Endothelial cell of umbilical vein (primary cell): ENCODE measurements around a stretch of chr13.

- PRO-cap = no peak
CAGE:
- cytosol, long polyA minus RNA = no peak
- cytosol, long polyA plus RNA = no peak
- long polyA plus RNA = no peak
- nucleus, long polyA minus RNA = no peak
- nucleus, long polyA plus RNA = no peak
Measured at GRCh38 chr13:42990397-42991214, 1.4 kb downstream of the EPSTI1 start.

DNA sequence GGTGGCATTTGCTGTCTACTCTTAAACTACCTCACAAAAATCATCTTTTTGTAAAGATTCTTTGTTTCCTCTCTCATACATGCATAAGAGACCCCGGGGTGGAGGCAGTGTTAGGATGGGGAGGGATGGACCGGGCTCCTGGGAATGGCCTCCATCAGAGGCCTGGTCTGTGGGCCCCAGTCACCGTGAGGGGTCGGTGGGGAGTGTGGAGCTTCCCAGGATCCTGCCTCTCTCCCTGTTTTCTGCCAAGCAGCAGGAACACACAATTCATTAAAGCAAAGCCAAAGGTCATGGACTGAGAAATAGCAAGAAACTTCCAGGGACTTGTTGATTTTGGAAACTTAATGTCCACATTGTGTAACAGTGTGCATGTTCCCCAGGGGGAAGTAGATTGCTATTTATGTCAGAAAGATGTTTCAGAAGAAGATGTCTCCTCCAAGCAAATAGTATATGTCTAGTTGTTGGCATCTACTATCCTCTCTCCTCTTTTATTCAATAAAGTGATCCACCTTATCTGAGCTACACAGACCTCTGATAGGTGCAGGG lies 241.3 kb downstream of the ENOX1 start:
- PRO-cap = no peak
CAGE:
- cytosol, long polyA minus RNA = no peak
- cytosol, long polyA plus RNA = no peak
- long polyA plus RNA = no peak
- nucleus, long polyA minus RNA = no peak
- nucleus, long polyA plus RNA = no peak

DNA sequence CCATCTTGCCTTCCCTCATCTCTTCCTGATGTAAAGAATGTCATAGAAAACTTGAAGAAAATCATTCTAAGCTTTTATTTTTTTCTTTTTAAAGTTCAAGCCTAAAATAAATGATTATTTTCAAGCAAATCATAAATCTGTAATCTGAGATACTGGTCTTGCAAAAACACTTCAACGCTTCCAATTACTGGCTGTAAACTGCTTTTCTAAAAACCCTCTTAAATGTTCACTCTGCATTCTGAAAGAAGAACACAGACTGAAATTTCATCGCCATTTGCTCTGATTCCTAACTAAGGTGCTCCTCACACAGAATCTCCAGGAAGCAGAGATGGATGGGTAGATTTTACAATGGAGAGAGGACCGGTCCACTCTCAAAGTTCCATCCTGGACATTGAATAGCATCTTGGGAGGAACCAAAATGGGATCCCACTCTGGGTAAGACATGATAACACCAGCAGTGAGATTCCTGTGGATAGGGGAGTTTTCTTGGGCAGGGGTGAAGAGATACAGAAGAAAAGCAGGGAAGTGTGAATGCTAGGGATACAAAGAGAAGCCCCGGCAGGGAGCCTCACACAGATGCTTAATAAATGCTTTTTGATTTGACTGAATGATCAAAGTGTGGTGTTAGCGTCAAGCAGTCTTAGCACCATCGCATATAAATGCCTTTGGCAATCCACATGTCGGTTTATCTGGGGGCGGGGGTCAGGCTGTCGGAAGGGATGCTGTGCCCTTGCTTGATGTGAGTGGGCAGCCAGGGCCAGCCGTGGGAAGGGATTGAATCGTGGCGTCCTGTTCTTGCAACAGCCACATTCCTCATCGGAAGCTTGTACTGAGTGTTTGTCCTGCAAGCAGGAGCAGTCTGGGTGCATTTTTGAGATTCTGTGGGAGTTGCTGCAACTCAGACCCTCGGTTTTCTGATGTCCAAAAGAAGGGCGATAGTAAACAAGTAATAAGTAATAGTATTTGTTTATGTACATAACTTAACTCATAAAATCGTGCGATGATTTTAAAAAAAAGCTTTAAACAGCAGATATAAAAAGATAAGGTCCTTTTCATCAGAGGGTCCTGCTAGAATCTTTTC lies 108.4 kb downstream of the SMIM2 start:
- PRO-cap = no peak
CAGE:
- cytosol, long polyA minus RNA = no peak
- cytosol, long polyA plus RNA = no peak
- long polyA plus RNA = no peak
- nucleus, long polyA minus RNA = no peak
- nucleus, long polyA plus RNA = no peak

DNA sequence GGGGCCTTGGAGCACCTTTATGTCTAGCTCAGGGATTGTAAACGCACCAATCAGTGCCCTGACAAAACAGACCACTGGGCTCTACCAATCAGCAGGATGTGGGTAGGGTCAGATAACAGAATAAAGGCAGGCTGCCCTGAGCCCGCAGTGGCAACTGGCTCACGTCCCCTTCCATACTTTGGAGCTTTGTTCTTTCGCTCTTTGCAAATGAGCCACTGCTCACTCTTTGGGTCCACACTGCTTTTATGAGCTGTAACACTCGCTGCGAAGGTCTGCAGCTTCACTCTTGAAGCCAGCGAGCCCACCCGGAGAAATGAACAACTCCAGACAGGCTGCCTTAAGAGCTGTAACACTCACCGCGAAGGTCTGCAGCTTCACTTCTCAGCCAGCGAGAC lies 40.6 kb downstream of the SERP2 start:
- PRO-cap = no peak
CAGE:
- cytosol, long polyA minus RNA = no peak
- cytosol, long polyA plus RNA = no peak
- long polyA plus RNA = no peak
- nucleus, long polyA minus RNA = no peak
- nucleus, long polyA plus RNA = no peak

DNA sequence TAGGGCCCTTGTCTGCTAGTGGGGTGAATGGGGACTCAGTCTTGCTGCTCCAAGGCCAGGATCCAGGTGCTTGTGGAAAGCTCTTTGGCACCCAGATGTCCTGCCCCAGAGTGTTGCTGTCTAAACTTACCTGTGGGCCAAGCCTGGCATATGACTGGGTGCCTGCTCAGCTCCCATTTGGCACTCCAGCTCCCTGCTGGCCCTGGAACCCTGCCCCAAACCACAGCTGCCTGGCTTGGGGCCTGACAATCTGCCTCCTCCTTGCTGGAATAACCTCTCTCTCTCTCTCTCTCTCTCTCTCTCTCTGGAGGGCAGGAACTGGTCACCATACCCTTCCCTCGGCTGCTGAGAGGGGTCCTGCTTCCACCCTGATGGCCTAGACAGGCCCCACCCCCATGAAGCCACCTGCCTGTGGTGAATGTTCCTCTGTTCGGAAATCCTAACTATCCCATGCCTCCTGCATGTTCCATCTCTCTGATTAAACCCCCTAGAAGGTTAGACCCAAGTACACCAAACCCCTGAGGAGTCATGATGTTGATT lies 158.3 kb upstream of the TSC22D1 start:
- PRO-cap = no peak
CAGE:
- cytosol, long polyA minus RNA = no peak
- cytosol, long polyA plus RNA = no peak
- long polyA plus RNA = no peak
- nucleus, long polyA minus RNA = no peak
- nucleus, long polyA plus RNA = no peak

GRCh38 chr13:44918878-44919203 lies 70.4 kb downstream of the NUFIP1 start:
- PRO-cap = no peak
CAGE:
- cytosol, long polyA minus RNA = no peak
- cytosol, long polyA plus RNA = no peak
- long polyA plus RNA = no peak
- nucleus, long polyA minus RNA = no peak
- nucleus, long polyA plus RNA = no peak

DNA sequence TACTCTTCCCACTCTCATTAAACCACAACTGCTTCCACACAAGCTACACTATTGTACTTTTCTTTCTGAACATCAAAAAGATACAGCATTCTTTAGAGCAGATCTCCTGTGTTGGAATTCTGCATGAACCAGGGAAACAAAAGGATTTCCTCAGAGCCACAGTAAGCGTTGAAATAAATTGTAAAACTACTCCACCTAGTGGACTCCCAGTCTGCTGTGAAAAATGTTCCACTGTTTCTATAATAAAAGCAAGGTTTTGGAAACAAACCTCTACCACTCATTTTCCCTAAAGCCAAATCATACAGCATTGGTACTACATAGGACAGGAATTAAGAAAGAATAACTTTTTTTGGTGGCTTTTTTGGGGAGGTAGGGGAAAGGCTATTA lies 19.4 kb downstream of the NUFIP1 start:
- PRO-cap = no peak
CAGE:
- cytosol, long polyA minus RNA = no peak
- cytosol, long polyA plus RNA = no peak
- long polyA plus RNA = no peak
- nucleus, long polyA minus RNA = no peak
- nucleus, long polyA plus RNA = no peak

DNA sequence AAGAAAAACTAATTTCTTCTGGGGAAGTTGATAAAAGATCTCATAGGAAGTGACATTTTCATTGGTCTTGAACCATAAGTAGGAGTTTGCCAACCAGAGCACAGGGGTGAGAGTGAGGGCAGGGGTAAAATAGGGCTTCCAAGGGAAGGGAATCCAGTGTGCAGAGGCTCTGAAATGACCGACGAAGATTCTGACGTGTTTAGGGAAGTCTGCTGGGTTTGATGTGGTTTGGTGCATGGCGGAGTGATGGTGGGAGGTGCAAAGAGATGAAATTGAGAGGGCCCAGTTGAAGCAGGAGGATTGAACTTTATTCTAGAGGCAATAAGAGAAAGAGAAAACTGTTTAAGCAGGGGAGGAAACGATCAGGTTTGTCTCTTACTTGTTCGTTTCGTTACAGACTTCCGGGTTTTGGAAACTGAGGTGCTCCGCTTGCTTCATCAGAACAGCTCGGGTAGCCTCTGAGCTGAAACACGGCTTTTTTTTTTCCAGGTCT lies 659 bp upstream of the GTF2F2 start:
- PRO-cap = no peak
CAGE:
- cytosol, long polyA minus RNA = no peak
- cytosol, long polyA plus RNA = no peak
- long polyA plus RNA = no peak
- nucleus, long polyA minus RNA = no peak
- nucleus, long polyA plus RNA = no peak

DNA sequence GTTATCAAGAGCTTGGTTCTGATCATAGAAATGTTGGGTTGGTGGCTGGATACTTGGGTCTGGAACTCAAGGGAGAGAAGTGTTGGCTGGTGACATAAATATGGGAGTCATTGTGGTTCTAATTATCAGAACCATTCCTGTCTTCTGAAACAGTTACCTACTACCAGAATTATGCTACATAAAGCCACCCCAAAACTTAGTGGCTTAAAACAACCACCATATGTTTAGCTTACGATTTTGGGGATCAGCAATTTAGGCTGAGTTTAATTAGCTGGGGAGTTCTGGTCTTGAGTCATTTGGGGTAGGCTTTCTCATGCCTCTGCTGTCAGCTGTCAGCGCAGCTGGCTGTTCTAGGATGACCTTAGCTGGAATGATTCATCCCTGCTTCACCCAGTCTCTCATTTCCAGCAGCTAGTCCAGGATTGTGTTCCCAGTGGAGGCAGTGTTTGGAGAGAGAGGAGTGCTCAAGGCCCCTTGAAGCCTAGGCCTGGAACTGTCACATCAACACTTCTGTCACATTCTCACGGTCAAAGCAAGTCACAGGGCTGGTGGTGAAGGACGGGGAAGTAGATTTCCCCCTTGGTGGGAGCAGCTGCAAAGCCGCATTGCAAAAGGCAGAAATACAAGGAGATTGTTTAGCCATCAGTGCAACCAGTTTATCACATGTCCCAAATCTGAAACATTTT lies 15.3 kb downstream of the TPT1 start:
- PRO-cap = no peak
CAGE:
- cytosol, long polyA minus RNA = no peak
- cytosol, long polyA plus RNA = no peak
- long polyA plus RNA = no peak
- nucleus, long polyA minus RNA = no peak
- nucleus, long polyA plus RNA = no peak

GRCh38 chr13:45339378-45339703 lies 1.6 kb downstream of the TPT1 start:
- PRO-cap = no peak
CAGE:
- cytosol, long polyA minus RNA = no peak
- cytosol, long polyA plus RNA = start-site peak on the minus strand at chr13:45339593-45339602, 199 and 203 reads in 2 replicates
- long polyA plus RNA = no peak
- nucleus, long polyA minus RNA = no peak
- nucleus, long polyA plus RNA = no peak

- PRO-cap = no peak
CAGE:
- cytosol, long polyA minus RNA = no peak
- cytosol, long polyA plus RNA = no peak
- long polyA plus RNA = no peak
- nucleus, long polyA minus RNA = no peak
- nucleus, long polyA plus RNA = no peak
Measured at GRCh38 chr13:45367991-45368490, 27.1 kb upstream of the TPT1 start.

DNA sequence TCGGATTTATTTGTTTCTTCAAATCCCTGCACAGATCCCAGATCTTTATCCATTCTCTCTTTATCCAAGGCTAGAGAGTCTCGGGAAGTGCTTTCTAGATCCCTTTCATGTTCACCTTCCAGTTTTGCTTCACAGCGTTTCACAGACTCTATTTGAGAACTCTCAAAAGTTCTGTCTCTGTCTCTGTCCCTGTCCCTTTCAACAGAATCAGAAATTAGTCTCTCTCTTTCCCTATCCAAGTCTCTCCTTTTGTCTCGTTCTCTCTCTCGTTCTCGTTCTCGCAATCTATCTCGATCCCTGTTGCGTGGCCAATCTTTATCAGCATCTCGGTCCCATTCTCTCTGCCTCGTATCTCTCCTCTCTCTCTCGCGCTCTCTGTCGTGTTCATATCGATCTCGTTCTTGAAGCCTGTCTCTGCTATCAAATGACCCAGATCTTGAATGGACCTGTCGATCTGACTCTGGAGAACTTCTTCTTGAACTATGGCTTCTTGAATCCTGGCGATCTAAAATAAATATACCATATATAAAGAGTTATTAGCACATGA lies 84.9 kb downstream of the ZC3H13 start:
- PRO-cap = no peak
CAGE:
- cytosol, long polyA minus RNA = no peak
- cytosol, long polyA plus RNA = no peak
- long polyA plus RNA = no peak
- nucleus, long polyA minus RNA = no peak
- nucleus, long polyA plus RNA = no peak

DNA sequence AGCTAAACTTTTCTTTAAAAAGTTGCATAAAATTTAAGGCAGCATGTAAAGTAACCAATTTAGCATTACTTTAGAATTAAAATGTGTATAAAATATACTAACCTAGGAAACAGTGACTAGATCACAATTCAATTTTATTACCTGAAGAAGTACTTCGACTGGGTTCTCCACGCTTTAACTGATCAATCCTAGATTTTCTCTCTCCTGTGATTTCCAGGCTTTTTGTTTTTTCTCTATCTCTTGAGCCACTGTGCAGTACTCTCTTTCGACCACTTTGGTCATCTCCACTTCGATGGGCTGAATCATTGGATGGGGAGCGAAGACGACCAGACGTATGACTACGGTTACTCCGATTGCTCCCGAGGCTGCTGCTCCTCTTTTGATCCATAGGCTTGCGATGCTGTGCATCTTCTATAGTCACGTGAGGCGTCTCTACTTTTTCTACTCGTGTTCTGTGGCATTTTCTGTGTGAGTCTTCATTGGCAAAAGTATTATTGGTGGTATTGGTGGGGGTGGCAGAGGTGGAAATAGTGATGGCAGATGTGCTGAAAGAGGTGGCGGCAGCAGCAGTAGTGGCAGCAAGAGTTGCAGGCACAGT lies 83.8 kb downstream of the ZC3H13 start:
- PRO-cap = no peak
CAGE:
- cytosol, long polyA minus RNA = no peak
- cytosol, long polyA plus RNA = no peak
- long polyA plus RNA = no peak
- nucleus, long polyA minus RNA = no peak
- nucleus, long polyA plus RNA = no peak

DNA sequence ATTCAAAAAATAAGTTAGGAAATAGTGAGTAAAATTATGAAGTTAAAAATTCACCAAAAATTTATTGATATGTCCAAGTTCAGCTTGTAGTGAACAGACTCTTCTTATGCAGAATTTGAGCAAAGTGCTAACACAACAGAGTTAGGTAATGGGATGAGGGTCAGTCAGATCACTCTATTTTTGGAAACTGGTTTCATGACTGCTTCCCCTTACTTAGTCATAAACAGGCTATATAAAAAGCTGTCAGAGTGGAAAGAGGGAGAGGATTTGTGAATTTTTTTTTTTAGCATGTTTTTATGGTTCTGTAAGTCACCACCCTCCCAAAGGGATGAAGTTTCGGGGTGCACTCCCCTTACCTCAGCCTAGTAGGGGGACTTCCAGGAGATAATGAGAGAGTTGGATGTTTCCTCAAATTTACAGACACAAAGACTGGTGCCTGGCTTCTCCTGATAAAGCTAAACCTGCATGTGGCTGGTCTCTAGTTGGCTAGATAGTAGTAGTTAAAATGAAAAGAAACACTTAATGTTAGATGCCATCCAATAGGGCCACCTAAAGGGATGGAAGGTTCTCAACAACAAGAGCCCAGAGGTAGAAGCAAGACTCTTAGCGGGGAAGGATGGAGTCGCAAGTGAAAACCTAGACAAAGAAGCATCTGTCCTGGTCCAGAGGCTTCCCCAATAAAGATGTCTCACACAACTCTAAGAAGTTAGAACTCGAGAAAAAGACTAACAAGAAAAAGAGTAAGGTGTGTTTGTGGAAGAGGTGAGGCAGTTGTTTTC lies 4.4 kb downstream of the CPB2 start:
- PRO-cap = no peak
CAGE:
- cytosol, long polyA minus RNA = no peak
- cytosol, long polyA plus RNA = no peak
- long polyA plus RNA = no peak
- nucleus, long polyA minus RNA = no peak
- nucleus, long polyA plus RNA = no peak

GRCh38 chr13:46100990-46101463 lies 3.8 kb downstream of the CPB2 start:
- PRO-cap = no peak
CAGE:
- cytosol, long polyA minus RNA = no peak
- cytosol, long polyA plus RNA = no peak
- long polyA plus RNA = no peak
- nucleus, long polyA minus RNA = no peak
- nucleus, long polyA plus RNA = no peak

DNA sequence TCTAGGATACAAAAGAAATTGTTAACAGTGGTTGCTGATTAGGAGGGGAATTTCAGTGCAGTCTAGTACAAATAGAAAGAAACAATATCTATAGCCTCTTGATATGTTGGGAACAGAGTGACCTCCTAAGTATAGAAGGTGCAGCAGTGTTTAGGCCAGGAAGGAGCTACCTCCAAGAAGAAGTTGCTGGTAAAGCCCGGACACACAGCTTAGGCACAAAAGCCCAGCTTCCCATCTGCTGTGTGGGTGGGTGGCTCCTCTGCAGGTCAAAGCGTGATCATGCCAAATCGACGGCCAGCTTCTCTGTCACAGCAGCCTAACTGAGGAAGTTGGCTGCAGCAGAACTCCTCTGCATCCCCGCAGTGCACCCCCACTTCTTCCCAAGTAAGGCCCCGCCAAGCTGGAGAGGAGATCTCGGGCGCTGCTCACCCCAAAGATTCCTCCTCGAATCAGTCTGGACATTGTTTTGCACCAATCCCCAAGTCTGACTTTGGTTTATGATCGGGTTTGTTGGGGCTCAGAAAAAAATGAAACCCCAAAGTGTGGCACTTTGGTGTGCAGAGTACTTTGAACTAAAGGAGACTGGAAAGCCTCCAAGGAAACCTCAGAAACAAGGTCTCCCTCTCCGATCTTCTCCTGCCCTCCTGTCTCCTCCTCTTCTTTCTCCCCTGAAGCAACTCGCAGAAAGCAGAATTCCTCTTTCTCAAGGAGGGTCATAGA lies 19.7 kb upstream of the CPB2 start:
- PRO-cap = no peak
CAGE:
- cytosol, long polyA minus RNA = no peak
- cytosol, long polyA plus RNA = no peak
- long polyA plus RNA = no peak
- nucleus, long polyA minus RNA = no peak
- nucleus, long polyA plus RNA = no peak

GRCh38 chr13:46142451-46143702 lies 38.0 kb upstream of the CPB2 start:
- PRO-cap = no peak
CAGE:
- cytosol, long polyA minus RNA = no peak
- cytosol, long polyA plus RNA = no peak
- long polyA plus RNA = no peak
- nucleus, long polyA minus RNA = no peak
- nucleus, long polyA plus RNA = no peak

DNA sequence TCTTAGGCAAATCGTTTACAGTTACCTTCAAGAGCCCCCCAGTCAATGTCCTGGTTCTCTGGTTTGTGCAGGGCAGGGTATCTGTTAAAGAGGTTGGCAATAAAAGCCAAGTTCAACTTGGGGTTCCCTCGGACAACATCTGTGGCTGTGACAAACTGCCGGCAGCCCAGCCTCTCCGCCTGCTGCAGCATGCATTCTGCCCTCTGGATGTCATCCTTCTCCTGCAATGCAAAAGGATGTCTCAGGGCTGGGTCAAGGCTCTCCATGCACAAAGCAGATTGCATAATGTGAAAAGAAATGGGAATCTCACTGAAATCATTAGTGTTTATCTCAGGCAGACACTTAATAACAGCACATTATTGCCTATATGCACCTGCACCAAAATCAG lies 35.1 kb downstream of the LCP1 start:
- PRO-cap = no peak
CAGE:
- cytosol, long polyA minus RNA = no peak
- cytosol, long polyA plus RNA = no peak
- long polyA plus RNA = no peak
- nucleus, long polyA minus RNA = no peak
- nucleus, long polyA plus RNA = no peak

- PRO-cap = no peak
CAGE:
- cytosol, long polyA minus RNA = no peak
- cytosol, long polyA plus RNA = no peak
- long polyA plus RNA = no peak
- nucleus, long polyA minus RNA = no peak
- nucleus, long polyA plus RNA = no peak
Measured at GRCh38 chr13:46158483-46159179, 23.3 kb downstream of the LCP1 start.

DNA sequence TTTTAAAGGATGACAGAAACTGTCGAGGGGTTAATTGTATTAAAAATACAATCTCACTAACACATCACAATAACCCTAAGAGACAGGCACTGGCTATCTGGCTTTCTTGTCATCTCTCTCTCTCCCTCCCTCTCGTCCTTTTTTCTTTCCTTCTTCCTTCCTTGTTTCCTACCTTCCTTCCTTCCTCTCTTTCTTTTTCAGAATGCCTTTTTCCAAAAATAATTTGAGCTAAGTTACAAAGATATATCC lies 20.6 kb downstream of the LCP1 start:
- PRO-cap = no peak
CAGE:
- cytosol, long polyA minus RNA = no peak
- cytosol, long polyA plus RNA = no peak
- long polyA plus RNA = no peak
- nucleus, long polyA minus RNA = no peak
- nucleus, long polyA plus RNA = no peak